SUDHL5 (cell line): ENCODE data around the genes MBD2 and TXNL1.

DNA sequence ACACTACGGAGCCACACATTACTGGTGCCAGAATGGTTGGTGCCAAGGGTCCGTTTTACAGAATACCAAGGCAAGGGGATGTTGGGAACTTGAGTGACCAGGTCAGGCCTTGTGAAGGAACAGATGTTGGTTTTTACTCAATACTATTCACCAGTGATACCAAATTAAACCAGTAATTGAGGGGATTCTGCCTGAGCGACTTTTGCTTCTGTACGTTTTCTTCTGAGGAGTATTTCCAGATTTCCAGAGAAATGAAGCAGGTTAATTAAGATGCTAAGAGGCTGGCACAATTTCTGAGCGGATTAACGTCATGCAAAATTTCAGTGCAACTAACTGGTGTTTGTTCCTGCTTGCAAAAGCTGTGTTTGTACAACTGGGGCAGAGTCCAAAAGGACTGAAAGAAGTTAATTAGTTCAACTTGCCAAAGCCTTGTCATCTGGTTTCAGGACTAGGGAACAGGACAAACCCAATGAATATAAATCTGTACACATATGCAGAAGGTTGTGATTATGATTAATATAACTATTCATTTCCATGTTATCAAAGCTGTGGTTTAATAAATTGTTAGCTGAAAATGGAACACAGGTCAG is 432.1 kb upstream of the DCC start:
- PRO-cap, result no peak

GRCh38 chr18:54223831-54225052 is at the start of gene MBD2:
MBD2 (minus strand) TSS chr18:54224669.
- PRO-cap, result bidirectional peak, plus-strand start at chr18:54223894, minus-strand start at chr18:54223808; bidirectional peak, plus-strand start at chr18:54224810, minus-strand start at chr18:54224507

DNA sequence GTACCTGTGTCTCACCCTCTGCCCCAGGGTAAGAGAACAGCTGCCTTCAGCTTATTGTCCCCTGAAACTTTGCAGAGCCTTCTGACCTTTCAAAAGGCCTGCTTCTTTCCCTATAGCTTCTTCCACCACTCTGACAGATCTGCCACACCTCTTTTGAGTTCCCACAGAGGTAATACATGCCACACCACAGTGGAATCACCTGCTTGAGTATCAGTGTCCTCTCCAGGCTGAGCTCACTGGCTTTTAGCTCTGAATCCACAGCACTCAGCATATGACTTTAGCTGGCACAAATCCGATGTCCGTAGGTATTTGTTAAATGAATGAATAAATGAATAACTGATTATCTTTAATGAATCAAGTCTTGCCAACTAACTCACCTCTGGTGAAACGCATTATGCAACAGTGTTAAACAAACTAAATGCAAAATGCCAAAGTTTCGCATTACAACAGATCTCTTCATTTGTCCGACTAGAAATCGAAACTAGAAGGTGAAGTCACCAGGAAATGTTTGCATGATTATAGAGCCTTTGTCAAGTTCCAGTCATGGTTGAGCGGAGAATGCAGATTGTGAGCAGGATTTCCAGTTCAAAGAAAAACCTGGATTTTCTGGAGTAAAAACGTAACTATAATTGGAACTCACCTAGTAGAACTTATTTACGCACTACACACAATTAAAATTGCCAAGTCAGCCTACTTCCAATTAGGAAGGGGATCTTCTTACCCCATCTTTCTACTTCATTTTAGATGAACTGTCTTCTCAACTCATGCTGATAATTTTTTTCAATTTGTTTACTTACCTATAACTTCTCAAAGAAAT is 16.5 kb downstream of the DYNAP start:
- PRO-cap, result no peak

DNA sequence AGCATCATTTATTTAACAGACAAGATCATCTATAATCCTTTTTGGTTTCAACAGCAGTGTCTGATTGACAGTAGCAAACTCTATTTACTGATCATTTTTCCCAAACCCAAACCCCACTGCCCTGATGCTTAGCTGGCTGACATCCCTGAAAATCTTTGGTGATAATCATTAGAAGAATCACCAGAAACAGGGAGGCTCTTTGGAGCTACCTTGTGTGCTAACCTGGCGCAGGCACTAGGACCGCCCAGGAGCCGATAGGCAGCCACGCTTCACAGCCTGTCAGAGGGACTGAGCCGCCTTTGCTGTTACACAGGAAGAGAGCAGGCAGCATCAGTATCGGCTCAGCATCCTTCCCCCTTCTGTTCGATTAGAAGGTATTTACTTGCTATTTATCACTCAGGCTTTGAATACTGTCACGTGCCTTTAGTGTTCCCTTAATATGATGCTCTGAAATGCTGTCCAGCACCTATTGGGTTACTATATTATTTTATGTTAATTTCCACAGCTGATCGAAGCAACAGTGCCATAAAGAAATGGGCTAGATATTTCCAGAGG is 110.6 kb upstream of the RAB27B start:
- PRO-cap, result no peak

GRCh38 chr18:55258311-55258774 is 299.1 kb upstream of the CCDC68 start:
- PRO-cap, result no peak

DNA sequence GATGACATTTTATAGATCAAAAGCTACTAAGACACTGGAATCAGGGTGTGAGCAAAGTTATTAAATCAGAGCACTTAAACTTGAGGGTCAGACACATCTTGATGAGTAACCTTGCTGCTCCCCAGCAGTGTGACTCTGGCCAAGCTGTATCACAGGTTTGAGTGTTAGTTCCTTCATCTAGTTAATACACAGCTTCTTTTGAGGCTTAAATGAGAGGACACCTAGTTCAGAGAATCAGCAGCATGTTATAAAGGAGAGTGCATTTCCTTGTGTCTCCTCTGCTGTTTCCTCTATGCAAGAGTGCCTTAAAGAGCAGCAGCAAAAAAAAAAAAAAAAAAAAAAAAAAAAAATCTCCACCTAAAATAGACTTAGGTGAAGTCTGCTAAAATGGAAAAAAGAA is 261.9 kb downstream of the TCF4 start:
- PRO-cap, result no peak

DNA sequence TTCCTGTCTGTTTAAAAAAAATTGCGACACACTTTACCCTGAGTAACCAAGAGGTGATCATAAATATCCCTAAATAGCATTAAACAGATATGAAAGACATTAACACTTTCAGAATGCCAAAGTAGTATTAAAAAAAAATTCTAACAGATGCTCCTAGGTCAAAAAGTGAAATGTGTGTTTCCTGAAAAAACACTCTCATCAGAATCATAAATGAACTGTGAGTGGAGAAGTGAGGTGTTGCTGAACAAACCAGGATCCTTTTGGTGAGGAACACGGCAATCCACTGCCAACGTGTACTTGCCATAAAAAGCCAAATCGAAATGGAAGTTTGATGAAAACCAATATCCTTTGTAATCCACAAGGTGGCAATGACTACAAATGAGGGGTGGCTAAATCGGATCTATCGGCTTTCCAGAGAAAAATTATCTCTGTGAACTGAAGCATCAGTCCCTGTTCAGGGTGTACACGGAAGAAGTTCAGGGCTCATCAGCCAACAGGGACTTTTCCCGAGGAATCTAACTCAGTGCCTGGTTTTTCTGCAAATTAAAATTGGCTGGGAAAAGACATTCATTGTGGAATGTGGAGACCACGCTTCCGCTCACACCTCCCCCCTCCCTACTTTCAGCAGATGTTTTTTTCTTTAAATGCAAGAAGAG is 248.8 kb downstream of the TCF4 start:
- PRO-cap, result no peak

DNA sequence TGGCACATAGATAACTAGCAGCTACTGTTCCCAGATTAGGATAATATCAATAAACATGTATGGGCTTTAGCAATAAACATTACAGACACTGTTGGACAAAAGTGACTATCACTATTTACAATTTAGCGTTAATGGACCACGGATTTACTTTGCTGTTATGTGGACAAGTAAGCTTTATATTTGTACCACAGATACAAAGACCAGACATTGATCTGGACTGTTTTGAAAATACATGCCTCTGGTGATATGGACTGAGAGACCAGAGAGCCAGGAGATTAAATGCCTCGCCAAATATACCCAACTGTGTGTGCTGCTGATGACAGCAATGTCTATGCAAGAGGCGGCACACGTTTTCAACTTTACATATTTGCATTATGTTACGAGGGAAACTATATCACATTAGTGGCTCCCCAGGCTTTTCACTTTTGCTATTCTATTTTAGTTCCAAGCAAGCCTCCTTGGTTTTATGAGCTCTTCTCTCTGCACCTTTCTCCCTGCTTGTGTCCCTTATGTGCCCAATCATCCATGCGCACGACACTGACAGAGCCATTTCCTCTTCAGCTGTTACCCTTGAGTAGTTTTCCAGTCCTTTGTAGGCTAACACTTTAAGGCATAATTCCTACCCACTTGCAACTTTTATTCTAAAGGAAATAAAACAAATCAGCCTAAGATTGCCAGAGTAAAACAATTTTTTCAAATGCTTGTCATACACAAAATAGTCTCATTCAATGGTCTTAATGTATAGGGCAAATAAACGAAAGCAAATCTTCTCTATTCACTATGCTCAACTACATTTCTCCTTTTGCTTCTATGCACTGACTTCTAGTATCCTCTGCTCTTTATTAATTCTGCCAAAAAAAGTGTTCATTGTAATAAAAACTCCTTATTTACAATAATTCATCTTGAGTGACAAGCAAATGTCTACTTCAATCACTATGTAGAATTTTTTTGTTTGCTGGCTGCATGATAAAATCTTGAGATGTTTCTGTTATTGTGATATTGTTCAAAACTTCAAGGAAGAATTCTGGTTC is 154.3 kb downstream of the TCF4 start:
- PRO-cap, result unidirectional peak, minus-strand start at position 266 of the sequence; unidirectional peak, minus-strand start at position 327 of the sequence; unidirectional peak, minus-strand start at position 502 of the sequence

DNA sequence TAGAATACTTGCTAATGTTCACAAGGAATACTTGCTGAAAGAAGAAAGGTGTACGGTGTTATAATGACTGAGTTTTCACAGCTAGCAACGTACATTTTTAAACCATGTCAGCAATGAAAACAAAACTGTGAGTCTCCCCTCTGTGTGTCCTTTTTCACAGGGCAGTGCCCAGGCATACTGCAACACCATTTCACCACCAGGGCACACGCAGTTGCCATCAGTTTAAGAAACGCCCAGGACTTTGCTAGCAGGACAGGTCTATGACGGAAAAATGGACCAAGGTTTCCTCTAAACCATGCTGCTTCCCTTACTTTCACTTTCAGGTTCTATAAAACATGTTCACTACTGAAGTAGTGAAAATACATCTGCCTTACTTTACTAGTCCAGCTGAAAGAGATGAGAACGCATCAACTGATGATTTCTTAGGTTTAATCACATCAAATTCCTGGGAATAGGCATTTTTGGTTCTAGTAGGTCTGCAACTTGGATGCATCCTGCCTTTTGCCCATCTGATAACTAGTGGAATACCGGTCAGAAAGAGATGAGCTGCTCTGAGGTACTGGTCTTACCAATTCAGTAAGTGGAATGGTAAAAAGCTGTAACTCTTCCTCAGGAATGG is 110.5 kb downstream of the TCF4 start:
- PRO-cap, result bidirectional peak, plus-strand start at position 378 of the sequence, minus-strand start at position 262 of the sequence

DNA sequence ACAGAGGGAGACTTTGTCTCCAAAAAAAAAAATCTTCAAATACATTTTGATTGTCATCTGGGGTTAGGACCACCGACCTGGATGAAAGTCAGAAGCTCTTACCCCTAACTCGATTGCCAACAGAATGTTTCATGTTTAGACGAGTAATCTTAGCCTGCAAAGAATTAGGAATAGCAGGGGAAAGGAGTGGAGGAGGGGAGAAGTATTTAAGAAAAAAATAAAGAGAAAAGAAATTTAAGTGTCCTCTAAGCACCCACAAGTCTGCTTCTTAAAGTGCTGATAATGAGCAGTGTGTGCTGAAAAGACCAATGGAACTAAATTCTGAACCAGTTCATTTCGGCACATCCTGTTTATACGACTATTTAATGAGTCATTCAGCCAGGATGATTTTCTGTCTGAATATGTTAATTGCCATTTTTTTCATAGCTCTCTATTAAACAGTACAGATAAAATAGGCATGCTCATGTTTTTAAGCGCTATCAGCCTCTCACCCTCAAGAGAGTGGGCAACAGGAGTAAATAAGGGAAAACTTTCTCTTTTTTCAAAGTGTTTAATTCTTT is 87.8 kb downstream of the TCF4 start:
- PRO-cap, result no peak

- PRO-cap, result no peak
Observed at GRCh38 chr18:55507757-55508128, 80.2 kb downstream of the TCF4 start.

- PRO-cap, result no peak
Observed at GRCh38 chr18:55863517-55864251, 275.7 kb upstream of the TCF4 start.

- PRO-cap, result bidirectional peak, plus-strand start at chr18:56637989, minus-strand start at chr18:56637689; unidirectional peak, plus-strand start at chr18:56638280; bidirectional peak, plus-strand start at chr18:56638880, minus-strand start at chr18:56638592
Observed at GRCh38 chr18:56637784-56638745, at the start of gene TXNL1. TXNL1 (minus strand) TSS chr18:56638592.

- PRO-cap, result no peak
Observed at GRCh38 chr18:57150731-57151110, 3.8 kb downstream of the BOD1L2 start.

DNA sequence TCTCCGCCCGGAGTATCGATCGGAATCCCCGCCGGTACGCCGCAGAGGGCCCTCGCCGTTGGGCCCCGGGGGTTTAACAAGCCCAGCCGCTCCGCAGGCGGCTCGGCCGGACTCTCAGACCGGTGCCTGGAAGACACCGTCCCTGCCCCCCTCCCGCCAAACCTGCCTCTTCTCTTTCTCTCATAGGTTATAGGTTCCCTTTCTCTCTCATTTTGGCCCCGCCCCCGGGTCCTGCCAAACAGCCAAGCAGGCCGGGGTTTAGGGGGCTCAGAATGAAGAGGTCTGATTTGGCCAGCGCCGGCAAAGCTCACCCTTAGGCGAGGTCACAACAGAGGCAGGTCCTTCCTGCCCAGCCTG is 4.5 kb downstream of the ONECUT2 start:
- PRO-cap, result no peak

DNA sequence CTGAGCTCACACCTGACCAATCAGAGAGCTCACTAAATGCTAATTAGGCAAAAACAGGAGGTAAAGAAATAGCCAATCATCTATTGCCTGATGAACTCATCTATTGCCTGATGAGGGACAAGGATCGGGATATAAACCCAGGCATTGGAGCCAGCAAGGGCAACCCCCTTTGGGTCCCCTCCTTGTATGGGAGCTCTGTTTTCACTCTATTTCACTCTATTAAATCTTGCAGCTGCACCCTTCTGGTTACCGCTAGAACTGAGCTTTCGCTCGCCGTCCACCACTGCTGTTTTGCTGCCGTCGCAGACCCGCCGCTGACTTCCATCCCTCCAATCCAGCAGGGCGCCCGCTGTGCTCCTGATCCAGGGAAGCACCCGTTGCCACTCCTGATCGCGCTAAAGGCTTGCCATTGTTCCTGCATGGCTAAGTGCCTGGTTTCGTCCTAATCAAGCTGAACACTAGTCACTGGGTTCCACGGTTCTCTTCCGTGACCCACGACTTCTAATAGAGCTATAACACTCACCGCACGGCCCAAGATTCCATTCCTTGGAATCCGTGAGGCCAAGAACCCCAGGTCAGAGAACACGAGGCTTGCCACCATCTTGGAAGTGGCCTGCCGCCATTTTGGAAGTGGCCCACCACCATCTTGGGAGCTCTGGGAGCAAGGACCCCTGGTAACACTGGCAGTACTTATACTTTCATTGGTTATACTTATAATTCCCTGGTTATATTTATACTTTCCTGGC is 68.0 kb downstream of the ATP8B1 start:
- PRO-cap, result no peak

- PRO-cap, result no peak
Observed at GRCh38 chr18:57744216-57744933, 58.7 kb downstream of the ATP8B1 start.

DNA sequence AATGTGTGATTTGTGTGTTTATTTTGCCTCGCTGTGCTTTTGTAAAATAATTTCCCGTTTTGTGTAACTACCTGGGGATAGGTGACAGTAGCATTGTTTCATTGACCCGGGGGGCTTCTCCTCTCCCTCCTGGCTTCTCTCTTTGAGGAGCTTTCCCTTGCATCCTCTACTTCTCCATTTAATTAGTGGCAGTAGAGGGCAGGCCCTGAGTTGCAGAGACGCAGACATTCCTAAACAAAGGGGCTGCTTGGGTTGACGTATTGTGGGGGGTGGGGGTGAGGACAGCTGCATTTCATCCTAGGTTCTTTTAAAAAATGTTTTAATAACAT is 2.1 kb downstream of the NEDD4L start:
- PRO-cap, result no peak

- PRO-cap, result no peak
Observed at GRCh38 chr18:58204923-58205886, 161.2 kb downstream of the NEDD4L start.

- PRO-cap, result no peak
Observed at GRCh38 chr18:58241721-58242508, 197.9 kb downstream of the NEDD4L start.